Vein endothelial cell (primary cell): ENCODE measurements around a stretch of chr22.

DNA sequence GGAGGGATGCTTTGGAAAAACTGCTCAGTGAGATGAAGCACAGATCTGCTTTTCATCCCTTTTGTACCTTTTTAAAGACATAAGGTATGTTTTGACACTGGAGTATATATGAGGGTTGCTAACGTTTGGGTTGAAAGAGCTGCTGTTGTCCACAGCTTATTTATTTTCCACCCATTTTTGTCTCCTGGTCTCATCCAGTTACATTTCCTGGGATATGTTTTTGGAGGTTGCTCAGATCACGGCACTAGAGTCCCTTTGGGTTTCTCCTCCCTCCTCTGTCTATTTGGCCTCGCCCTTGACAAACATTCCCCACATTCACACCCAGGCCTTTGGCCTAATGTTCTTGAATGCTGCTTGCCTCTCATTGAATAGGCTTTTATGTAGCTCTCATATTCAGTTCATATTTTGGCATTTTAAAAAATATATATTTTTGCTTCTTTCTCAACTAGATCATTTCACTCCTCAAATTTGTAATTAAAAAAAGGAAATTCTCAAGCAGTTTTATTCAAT is 8.4 kb downstream of the SREBF2 start:
- CAGE, long polyA plus RNA, result no peak

GRCh38 chr22:42144318-42144851 is 13.8 kb upstream of the CYP2D6 start:
- CAGE, long polyA plus RNA, result no peak

GRCh38 chr22:42322370-42322588 is 51.8 kb upstream of the TCF20 start:
- CAGE, long polyA plus RNA, result no peak

- CAGE, long polyA plus RNA, result no peak
These were observed 77.7 kb upstream of the TCF20 start for GRCh38 chr22:42348118-42348639.

DNA sequence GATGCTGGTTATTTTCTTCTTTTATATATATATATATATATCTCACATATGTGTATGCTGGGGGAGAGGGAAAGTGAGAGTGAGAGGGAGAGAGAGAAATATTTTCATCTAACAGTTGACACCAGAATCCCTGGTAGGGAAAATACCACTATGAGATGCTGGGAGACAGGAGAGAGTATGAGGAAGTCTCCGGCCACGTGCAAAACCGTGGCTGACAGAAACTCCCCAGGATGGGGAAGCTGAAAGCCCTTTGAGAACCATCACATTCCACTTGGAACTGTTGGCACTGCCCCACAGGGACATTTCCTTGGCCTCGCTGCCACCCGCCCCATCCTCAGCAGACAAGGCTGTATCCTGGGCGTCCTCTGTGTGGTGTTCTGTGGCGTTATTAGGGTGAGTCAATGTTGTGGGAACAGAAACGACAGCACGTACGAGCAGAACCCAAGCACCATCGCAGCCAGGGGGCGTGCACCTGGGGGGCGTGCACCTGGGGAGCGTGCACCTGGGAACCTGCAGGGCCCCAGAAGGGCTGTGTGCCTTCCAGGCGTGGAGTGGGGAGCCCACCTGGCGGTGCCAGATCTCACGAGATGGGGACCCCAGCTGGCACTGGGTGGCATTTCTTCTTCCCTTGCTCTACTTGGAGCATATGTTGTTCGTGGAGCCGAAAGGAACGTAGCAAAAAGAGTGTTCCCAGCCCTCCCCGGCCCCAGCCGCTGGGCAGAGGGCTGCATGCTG is 35.6 kb downstream of the NFAM1 start:
- CAGE, long polyA plus RNA, result no peak

DNA sequence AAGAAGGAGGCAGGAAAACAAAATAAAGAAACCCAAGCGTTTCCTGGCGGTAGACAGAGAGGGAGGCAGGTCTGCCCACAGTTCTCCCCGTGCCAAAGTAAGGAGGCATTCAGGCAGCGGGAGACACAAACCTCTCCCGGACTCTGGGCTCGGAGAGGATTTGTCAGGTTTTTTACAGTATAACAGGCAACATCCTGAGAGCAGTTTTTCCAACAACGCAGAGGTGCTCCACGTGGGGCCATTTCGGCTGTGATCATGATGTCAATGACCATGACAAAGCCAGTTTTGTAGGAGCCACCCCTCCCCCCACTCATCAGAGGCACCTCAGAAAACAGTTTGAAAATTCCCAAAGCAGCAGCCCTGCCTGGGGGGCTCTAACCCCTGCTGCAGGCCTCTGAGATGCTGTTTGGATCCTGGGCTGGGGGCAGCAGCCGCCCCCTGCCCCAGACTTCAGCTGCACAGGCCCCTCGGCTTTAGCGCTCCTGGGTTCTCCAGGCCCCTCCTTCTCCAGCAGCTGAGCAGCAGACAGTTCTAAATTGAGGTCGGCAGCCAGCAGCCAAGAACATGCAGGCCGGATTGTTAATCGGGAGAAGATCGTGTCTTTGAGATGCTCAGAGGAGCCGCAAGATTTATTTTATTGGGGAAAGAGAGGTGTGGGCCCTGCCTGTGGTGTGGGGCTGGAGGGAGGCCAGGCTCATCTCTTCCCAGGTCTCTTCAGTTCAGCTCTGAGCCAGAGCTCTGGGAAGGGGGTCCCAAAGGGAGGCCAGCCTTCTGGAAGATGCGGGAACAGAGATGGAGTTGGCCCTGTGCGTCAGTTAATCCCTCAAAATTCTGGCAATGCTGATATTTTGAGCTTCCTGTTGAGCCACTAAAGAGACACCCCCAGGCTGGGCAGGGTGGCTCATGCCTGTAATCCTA is 19.3 kb downstream of the NFAM1 start:
- CAGE, long polyA plus RNA, result no peak

- CAGE, long polyA plus RNA, result no peak
These were observed 11.0 kb downstream of the RRP7A start for GRCh38 chr22:42508593-42508921.

GRCh38 chr22:42508922-42509439 is 10.6 kb downstream of the RRP7A start:
- CAGE, long polyA plus RNA, result no peak

- CAGE, long polyA plus RNA, result no peak
These were observed 569 bp downstream of the POLDIP3 start for GRCh38 chr22:42613900-42614727.

GRCh38 chr22:42615140-42616342 is 858 bp upstream of the POLDIP3 start:
- CAGE, long polyA plus RNA, result no peak

GRCh38 chr22:42627993-42628519 is 12.3 kb downstream of the ATP5MGL start:
- CAGE, long polyA plus RNA, result no peak

DNA sequence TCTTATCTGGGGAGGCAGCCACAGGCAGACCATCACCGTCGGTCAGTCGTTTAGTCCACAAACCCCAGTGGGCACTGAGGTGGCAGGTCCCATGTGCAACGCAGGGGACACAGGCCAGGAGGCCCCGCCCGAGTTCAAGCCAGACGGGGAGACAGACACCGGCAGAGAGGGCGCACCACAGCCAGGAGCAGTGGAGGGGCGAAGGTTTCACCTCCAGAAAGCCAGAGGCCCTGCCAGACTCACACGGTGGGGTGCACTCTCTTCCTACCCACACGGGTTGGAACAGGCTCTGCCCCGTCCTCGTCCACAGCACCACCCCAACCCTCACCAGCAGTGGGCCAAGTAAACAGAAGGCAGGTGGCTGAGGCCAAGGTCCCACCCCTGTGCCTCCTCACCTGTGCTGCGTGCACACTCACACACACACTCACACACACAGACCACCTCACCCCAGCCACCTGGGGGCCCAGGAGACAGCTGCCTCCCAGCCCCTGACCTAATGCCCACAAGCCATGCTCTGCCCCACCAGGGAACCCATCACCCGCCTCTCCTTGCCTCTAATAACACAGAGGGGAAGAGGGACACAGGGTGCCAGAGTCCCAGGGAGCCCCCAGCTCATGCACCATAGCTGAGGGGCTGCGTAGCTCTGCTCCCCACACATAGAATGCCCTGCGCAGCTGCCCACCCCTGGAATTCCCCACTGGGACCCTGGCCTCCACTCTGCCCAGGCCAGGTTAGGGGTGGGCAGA is 3.2 kb downstream of the CYB5R3 start:
- CAGE, long polyA plus RNA, result no peak

DNA sequence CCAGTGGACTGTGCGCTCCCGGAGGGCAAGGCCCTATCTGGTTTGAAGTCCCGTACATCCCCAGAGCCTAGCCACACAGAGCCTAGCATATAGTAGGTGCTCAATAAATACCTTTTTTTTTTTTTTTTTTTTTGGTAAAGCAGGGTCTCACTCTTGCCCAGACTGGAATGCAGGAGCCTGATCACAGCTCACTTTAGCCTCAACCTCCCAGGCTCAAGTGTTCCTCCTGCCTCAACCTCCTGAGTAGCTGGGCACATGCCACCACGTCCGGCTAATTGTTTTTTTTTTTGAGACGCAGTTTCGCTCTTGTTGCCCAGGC is 700 bp upstream of the CYB5R3 start:
- CAGE, long polyA plus RNA, result no peak

DNA sequence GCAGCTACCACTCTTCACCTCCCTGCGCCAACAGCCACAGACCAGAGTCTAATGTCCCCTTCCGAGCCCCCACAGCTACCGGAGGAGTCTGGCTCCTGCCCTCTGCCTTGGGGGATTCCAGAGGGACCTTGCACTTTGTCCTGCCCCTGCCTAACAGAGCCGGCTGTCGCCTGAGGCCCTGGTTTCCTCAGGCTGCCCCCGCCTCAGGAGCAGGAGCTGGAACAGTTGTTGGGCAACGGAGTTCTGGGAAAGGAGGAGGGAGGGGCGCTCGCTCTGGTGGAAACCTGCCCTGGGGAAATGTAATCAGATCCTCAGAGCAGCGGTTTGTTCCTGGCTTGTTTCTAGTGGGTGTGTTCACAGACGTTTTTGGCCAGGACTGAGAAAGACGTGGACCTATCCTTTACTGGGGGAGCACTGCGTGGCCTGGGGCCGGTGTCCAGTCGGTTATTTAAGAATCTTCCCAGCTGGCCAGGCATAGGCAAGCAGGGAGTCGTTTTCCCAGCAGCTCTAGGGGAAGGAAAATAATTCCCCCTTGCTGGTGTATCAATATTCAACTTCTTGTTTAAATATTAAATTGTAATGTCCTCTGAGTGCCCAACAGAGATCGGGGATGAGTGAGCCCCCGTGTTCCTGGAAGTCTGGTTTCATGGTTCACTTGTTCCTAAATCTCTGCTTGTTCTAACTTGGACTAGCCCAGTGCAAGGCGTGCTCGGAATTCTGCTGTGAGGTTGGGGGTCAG is 32.2 kb downstream of the A4GALT start:
- CAGE, long polyA plus RNA, result no peak

DNA sequence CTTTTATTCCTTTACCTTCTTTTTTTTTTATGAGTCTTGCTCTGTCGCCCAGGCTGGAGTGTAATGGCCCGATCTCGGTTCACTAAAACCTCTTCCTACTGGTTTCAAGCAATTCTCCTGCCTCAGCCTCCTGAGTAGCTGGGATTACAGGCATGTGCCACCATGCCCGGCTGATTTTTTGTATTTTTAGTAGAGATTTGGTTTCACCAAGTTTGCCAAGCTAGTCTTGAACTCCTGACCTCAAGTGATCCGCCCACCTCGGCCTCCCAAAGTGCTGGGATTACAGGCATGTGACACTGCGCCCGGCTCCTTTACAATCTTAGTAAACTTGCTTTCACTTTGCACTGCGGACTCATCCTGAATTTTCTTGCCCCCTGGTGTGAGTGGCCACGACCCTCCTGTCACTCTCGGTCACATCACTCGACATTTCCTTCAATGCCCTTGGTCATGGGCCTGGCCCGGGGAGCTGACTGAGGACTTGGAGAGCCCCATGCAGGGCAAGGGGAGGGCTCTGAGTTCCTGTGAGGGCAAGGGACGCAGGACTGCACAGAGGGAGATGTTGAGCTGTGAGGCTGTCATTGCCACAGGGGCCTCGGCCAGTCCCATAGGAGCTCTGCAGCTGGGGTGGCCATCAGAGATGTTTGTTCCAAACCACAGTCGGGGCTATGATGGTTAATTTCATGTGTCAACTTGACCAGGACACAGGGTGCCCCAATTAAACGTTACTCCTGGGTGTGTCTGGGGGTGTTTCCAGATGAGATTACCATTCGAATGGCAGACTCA is 21.4 kb downstream of the A4GALT start:
- CAGE, long polyA plus RNA, result no peak

GRCh38 chr22:42759204-42759703 is 38.6 kb upstream of the A4GALT start:
- CAGE, long polyA plus RNA, result no peak

- CAGE, long polyA plus RNA, result no peak
These were observed 37.8 kb downstream of the ARFGAP3 start for GRCh38 chr22:42819151-42819816.

DNA sequence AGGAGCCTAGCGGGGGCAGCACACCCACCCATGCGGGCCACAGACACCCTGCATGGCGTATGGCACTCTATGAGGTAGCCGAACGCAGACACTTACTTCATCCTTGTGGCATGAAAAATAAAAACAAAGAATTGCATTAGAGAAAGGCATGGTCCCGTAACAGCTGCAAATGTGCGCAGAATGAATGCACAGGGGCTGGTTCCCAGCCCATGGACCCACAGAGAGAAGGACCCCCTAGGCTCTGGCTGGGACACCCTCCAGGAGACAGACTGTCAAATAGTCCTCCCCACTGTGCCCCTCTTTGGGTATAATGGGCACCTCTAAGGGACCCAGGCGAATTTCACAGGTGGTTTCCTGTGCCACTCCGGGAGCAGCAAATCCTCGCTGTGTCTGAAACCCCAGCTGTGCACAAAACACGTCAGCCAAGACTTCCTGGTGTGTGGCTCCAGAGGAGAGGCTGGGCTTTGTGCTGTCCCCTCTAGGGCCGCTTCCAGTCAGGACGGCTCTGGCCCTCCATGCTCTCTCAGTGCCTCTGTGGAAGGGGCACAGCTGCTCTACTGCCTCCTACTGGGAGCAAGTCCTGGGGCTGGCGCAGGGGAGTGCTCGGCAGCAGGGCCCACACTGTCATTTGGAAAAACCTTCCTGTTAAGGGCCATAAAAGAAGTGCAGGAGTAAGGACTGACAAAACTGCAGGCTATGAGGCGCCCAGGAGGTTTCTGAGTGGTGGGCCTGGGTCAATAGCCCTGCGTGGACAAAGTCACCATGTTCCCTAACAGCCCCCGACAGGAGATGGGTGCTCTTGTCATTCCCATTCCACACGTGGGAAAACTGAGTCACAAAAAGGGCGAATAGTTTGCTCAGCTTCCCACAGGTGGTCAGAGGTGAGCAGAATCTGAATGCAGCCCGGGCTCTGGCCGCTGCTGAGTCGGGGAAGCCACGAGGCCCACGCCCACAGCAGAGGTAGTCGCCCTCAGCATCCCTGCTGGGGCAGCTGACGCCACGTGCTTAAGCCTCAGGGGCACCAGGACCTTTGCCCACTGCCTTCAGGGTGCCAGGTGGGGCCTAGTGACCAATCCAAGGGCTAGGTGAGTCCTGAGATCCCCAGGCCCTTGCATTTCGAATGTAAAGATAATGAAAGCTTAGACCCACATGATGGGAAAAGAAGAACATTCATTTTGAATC is 23.8 kb upstream of the ARFGAP3 start:
- CAGE, long polyA plus RNA, result no peak

DNA sequence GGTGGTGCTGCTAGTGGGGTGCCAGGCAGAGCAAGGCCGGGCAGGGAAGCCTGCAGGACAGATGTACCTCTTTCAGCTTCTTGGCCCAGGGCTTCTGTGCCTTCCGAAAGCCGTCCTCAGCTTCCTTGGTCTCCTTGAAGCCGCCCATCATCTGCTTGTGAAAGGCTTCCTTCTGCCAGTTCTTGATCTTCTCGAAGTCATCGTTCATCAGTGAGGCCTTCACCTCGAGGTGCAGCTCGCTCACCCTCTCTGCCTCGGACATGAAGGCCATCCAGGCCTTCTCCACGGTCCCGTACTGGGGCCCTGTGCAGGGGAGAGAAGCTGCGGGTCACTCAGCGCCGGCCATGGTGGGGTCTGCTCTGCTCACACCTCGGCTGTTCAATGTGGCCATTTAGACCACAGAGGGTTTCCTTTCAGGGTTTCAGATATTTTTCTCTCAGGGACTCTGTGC is 33.8 kb upstream of the ARFGAP3 start:
- CAGE, long polyA plus RNA, result no peak

DNA sequence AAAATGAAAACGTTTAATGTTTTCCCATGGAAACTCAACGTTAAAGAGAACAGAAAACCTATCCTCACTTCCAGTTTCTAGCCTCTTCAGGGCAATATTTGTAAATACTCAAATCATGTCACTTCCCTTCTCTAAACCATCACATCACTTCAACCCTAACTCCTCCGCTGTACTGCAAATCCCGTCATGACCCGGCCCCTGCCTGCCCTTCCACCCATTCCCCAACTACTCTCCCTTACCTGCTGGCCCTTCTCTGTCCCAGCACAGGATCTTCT is 74.8 kb upstream of the ARFGAP3 start:
- CAGE, long polyA plus RNA, result no peak